Aortic smooth muscle cell (primary cell): ENCODE results near the genes USP53 and CCNA2.

GRCh38 chr4:118765120-118765750 lies 70.7 kb downstream of the SEC24D start:
- RRBS = no CpG with 5 or more reads among the region's 3 CpGs

GRCh38 chr4:118805358-118806335 lies 30.3 kb downstream of the SEC24D start:
- RRBS = no CpG with 5 or more reads among the region's 5 CpGs

- RRBS = 4% methylated on average over 1 of the region's 29 CpGs
Measured at GRCh38 chr4:118836269-118837069, 543 bp upstream of the SEC24D start.

DNA sequence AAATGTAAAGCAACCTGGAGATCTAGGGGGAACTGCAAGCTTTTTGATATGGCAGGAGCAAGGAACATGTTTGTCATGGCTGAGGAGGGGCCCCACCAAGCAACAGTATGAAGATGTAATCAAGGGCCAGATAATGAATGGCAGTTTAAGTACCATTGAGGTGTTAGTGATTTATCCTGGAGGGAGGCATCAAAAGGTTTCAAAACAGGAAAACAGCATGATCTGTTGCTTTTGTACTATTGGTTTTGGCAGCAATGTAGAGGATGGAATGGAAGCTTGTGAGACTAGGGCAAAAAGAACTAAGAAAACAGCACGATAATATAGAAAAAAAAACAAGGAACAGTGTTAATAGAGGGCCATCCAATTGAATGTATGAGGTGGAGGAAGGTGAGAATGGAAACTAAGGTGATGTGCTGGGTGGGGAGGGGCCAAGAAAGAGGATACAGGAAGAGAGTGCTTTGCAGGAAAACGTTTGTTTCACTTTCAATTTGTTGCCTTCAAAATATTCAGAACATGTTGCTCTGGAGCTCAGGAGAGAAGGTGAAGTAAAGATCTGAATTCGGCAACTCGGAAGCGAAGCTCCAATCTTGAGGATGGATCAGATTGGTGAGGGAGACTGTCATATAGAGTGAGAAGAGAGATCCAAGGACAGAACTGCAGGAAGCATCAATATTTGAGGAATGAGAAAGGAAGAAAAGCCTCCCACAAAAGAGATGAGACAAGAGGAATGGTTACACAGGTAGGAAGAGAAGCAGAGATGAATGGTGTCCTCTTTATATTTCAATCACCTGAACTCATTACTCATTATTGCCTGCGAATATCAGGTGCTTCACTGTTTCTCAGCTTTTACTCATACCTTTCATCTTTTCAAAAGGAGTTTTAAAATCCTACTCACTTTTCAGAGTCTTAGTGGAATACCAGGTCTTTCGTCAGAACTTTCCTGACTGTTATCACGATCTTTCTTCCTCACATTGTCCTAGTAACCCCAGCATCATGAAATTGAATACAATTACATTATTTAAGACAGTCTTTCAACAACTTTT lies 14.6 kb upstream of the SEC24D start:
- RRBS = no CpG with 5 or more reads among the region's 8 CpGs

DNA sequence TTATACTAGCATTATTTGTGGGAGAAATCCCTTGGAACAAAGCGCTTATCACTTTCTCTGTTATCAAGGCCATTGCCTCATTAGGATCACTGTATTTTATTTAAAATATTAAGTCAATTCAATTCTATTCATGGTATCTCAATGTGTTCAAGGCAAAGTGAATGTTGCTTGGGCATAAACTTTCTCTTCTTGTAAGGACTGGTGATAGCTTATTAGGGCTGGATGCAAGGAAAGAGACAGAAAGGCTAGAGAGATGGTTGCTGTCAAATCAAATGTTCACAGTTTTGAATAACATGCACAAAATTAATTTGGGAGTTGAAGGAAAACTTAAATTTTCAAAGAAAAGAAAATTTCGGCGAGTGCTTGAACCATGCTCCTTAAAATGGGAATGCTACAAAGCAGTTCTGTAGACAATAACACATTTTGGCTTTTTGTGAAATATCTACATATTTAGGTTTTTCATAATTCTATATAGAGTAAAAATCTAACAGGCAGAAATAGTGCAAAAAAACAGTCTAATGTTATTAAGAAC lies 2.9 kb downstream of the SYNPO2 start:
- RRBS = no CpG with 5 or more reads among the region's 3 CpGs

- RRBS = no CpG with 5 or more reads among the region's 7 CpGs
Measured at GRCh38 chr4:118941484-118942170, 53.0 kb downstream of the SYNPO2 start.

GRCh38 chr4:118948441-118948833 lies 59.8 kb downstream of the SYNPO2 start:
- RRBS = no CpG with 5 or more reads among the region's 3 CpGs

GRCh38 chr4:118984353-118985025 lies 95.8 kb downstream of the SYNPO2 start:
- RRBS = no CpG with 5 or more reads among the region's 1 CpG

- RRBS = no CpG with 5 or more reads among the region's 66 CpGs
Measured at GRCh38 chr4:119211739-119212920, at the start of gene USP53. Gene USP53, plus strand, starts transcription at chr4:119212713.

GRCh38 chr4:119284660-119285346 lies 15.6 kb downstream of the C4orf3 start:
- RRBS = no CpG with 5 or more reads among the region's 3 CpGs

DNA sequence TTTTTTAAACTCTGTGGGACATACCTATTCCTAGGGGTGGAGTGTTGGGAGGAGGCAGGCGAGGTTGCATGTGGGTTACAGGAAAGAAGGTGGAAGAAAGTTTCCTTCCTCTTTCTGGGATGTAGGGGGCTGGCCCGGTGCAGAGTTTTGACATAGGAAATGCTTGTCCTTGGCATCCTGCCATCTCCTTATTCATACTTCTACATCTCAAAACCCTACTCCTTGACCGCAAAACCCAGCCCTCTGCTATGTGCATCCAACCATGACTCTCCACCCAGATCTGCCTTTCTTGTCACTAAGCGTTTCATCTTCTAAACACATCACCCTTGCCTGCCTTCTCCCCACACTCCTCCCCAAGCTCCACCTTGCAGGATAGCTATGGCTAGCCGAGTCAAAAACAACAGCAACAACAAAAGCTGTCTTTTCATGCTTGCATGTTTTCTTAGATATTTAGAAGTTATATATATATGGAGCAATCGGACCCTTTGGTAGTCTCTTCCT lies 48.5 kb upstream of the FABP2 start:
- RRBS = no CpG with 5 or more reads among the region's 6 CpGs

DNA sequence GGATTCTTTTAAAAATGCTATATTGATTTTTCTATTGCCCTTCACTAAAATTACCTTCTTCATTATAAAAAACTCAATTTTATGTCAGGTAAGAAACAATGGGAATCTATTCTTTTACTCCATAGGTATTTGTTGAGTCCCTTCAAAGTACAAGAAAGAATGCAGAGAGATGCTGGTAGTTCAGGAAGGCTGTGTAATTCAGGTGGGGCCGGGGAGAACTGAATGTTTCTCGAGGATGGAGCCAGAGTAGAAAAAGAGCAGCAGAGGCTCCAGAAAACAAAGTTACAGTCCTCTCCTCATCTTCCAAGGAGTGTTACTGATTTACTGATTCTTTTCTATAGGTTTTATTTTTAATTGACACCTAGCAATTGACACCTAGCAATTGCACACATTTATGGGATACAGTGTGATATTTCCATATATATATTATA lies 137.7 kb downstream of the PDE5A start:
- RRBS = no CpG with 5 or more reads among the region's 2 CpGs

DNA sequence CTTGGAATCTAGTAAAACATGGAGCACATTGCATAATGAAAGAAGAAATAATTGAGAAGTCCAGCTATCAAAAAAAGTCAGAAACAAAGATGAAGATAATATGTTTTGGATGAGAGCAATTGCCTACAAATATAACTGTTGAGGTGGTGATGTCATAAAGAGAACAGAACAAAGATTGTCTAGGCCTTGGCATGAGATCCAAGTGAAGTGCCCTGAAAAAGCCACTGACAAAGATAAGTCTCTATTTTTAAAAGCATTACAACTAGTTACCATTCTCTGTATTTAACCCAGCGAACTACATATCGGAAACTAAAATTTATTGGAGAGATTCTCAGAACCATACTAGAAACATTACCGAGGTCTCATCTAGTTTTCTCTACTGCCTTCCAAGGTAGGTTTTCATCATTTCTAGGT lies 127.4 kb downstream of the MAD2L1 start:
- RRBS = no CpG with 5 or more reads among the region's 3 CpGs

DNA sequence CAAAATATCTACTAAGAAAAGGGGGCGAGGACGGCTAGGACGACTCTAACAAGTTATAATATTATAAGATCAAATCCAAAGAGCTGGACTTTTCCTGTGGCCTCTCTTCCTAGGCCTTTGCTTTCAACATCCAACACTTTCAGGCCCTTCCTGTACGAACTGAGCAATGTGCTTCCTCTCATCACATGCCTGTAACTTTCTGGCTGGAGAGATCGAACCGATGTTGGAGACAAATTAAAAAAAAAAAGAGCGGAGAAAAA lies 966 bp downstream of the PRDM5 start:
- RRBS = no CpG with 5 or more reads among the region's 7 CpGs

- RRBS = under 1% methylated on average over 19 of the region's 83 CpGs
Measured at GRCh38 chr4:121823365-121824310, at the start of gene CCNA2. Gene CCNA2, minus strand, starts transcription at chr4:121823883.

GRCh38 chr4:121853253-121854012 lies 16.8 kb downstream of the BBS7 start:
- RRBS = no CpG with 5 or more reads among the region's 3 CpGs

GRCh38 chr4:122035925-122036352 lies 84.1 kb upstream of the TRPC3 start:
- RRBS = no CpG with 5 or more reads among the region's 2 CpGs

DNA sequence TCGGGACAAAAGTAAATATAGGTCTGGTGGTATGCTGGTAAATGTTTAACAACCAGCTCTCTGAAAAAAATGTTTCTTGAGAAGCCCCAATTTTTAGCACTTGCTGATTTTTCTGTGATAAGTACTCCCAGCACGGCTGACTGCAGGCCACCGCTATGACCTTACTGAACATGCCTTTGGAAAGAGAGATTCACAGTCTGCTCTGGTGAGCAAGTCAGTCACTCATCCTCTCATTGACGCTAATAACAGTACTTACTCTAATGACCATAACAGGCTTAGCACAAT lies 99.0 kb upstream of the BLTP1 start:
- RRBS = no CpG with 5 or more reads among the region's 4 CpGs

GRCh38 chr4:122189724-122190202 lies 37.6 kb downstream of the BLTP1 start:
- RRBS = no CpG with 5 or more reads among the region's 2 CpGs

DNA sequence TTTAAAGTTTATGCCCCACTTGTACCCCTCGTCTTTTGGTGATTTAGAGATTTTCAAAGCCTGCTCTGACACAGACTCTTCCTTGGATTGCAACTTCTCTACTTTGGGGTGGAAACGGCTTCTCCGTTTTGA lies 502 bp upstream of the FGF2 start:
- RRBS = no CpG with 5 or more reads among the region's 3 CpGs